Panc1 (cell line): ENCODE measurements around a stretch of chr16.

DNA sequence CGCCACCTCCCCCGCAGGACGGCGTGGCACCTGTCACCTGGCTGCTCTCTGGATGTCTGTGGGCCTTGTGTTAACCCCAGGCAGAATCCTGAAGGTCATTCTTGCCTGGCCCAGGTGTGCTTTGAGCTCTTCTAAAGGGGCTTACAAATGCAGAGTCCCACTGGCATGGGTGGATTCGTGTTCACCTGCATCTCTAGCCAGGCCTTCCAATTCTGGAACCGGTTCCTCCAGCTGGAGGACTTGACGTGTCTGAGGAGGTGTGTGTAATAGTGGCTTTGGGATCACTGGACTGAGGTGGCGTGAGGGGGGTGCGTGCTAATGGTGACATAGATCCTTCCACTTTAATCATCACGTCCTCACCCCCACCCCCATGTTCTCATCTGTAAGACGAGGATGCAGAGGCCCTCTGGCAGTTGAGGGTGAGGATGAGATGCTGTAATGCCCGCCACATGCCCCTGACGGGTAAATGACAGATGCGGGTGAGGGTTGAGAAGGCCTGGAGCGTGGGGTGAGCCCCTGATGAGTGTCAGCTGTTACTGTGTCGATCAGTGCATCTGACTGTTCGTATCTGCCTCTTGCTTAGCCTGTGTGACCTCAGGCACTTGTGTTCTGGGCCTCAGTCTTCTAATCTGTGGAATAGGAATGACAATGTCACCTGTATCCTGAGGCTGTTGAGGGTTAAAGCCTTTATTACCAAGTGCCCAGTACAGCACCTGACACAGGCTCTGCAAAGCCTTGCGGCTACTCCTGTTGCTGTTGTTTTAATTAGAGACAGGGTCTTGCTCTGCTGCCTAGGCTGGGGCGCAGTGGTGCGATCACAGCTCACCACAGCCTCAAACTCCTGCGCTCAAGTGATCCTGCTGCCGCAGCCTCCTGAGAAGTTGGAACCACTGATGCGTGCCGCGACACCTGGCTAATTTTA is 5.0 kb downstream of the GSE1 start:
- RRBS, 2 experiments: no CpG with 5 or more reads among the region's 25 CpGs

- RRBS, 2 experiments: 85 to 91% methylated on average over 10 to 19 of the region's 54 CpGs
These were observed 11.6 kb downstream of the GSE1 start for GRCh38 chr16:85624407-85625436.

GRCh38 chr16:85660991-85661727 is 27.6 kb downstream of the GINS2 start:
- RRBS, 2 experiments: 93 to 94% methylated on average over 11 to 15 of the region's 37 CpGs

GRCh38 chr16:85690425-85691006 is 1.8 kb upstream of the GINS2 start:
- RRBS, 2 experiments: no CpG with 5 or more reads among the region's 6 CpGs

GRCh38 chr16:85729902-85730444 is 20.9 kb downstream of the C16orf74 start:
- RRBS, 2 experiments: no CpG with 5 or more reads among the region's 15 CpGs

DNA sequence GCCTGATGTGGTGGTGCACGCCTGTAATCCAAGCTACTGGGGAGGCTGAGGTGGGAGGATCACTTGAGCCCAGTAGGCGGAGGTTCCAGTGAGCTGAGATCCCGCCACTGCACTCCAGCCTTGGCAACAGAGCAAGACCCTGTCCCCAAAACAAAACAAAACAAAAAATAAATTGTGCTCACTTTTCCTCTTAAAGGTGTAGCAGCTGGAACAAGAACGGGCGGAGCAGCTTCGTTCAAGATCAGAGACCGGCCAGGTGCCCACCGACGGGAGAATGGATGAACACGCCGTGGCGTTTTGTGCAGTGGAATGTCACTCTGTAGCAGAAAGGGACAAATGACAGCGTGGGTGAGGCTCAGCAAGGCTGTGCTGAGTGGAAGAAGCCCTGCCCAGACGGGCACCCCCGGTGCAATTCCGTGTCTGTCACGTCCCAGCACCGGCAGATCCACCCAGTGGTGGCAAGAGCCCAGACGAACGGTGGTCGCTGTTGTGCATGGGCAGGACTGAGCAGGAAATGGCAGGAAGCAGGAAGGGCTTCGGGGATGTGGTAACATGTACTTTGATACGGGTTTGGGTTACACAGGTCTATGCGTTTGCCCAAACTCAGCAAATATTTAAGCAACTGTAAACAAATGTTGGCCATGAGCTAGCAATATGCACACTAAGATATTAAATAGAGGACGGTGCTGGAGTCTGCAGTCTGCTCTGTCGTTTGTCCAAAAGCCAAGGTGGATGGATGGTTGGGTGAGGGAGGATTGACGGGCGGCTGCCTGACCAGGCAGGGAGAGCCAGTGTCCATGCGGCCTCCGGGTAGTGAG is 48.2 kb downstream of the COX4I1 start:
- RRBS, 2 experiments: no CpG with 5 or more reads among the region's 30 CpGs

GRCh38 chr16:85870004-85870641 is 28.8 kb upstream of the IRF8 start:
- RRBS, 2 experiments: no CpG with 5 or more reads among the region's 13 CpGs

- RRBS, 2 experiments: no CpG with 5 or more reads among the region's 18 CpGs
These were observed 1.2 kb downstream of the IRF8 start for GRCh38 chr16:85899879-85900843.

- RRBS, 2 experiments: no CpG with 5 or more reads among the region's 21 CpGs
These were observed 33.1 kb downstream of the IRF8 start for GRCh38 chr16:85931938-85932647.

- RRBS, 2 experiments: no CpG with 5 or more reads among the region's 21 CpGs
These were observed 36.9 kb downstream of the IRF8 start for GRCh38 chr16:85935669-85936456.

DNA sequence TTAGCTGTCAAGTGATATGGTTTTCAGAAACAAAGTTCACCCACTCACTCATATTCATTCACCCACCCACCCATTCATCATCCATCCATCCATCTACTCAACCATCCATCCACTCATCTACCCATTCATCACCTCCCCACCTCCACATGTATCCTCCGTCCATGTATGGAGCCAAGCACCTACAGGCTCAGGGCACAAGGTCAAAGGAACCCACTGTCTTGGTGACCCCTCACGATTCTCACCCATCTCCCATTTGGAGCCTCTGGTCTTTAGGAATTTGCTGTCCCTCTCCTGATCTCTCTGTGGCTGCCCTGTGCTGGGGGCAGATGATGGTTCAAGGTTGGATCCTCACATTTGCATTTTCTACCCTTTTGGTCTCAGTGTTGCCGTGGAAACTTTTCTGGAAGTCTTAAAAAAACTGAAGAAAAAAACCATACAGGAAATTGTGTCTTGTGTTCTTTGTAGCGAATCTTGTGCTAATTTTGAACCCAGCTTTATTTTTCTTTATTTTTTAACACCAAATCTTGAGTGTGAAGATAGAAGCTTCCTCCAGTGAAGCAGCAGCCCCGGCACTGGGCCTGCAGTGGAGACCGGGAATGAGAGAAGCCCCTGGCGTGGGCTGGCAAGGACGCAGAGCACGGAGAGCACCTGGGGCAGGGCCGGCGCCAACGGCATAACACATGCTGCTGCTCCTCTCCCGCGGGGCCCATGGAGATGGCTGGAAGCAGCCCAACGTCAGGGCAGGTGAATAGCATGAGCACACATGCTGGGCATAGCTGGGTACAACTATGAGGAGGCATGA is 46.1 kb downstream of the IRF8 start:
- RRBS, 2 experiments: 66 to 82% methylated on average over 5 of the region's 15 CpGs

- RRBS, 2 experiments: no CpG with 5 or more reads among the region's 12 CpGs
These were observed 56.0 kb downstream of the IRF8 start for GRCh38 chr16:85954957-85955463.

DNA sequence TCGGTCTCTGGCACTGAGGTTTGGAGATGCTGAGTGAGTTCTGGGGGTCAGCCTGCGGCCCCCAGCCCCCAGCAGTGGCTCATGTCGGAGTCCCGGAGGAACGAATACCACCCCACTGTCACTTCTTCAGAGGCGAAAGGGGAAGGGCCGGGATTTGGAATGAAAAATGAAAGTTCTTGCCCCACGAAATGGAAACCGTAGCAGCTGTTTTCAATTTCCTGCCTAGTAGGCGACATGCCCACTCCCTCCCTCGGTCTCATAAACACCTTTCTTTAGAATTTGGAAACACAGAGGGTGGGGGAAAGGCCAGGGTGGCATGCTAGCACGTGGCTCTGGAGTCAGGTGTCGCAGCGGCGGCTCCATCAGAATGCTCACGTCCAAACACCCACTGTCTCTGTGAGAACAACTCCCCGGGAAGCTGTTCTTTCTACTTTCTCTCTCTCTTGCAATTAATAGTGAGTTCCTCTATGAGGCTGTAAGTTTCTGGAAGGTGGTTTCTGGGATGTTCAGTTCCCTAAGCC is 96.8 kb downstream of the IRF8 start:
- RRBS, 2 experiments: 45% methylated on average over 2 of the region's 17 CpGs; no CpG with 5 or more reads in 1 of the 2 experiments

- RRBS, 2 experiments: no CpG with 5 or more reads among the region's 13 CpGs
These were observed 119.4 kb downstream of the IRF8 start for GRCh38 chr16:86018166-86019025.

DNA sequence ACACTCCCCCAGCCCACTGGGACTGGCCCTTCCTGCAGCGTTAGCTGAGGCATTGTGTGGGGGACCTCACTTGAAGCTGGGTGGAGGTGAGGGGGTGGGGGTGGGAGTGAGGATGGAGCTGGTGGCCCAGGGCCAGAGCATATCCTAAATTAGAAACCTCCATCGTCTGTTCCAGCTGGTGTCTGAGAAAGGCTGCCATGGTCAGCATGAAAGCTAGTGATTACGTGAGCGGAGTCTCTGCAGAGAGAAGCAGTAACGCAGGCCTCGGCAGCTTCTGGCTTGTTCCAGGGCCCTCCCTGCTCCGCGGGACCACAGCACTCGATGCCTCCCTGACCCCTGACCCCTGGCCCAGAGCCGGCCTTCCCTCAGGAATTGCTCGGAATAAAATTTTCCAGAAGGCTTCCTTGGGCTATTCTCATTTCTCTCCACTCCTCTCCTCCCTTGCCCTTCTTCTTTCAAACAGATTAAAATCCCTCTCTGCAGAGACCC is 160.9 kb downstream of the IRF8 start:
- RRBS, 2 experiments: no CpG with 5 or more reads among the region's 11 CpGs

- RRBS, 2 experiments: 70 to 73% methylated on average over 9 to 13 of the region's 27 CpGs
These were observed 188.1 kb downstream of the IRF8 start for GRCh38 chr16:86086982-86087475.

DNA sequence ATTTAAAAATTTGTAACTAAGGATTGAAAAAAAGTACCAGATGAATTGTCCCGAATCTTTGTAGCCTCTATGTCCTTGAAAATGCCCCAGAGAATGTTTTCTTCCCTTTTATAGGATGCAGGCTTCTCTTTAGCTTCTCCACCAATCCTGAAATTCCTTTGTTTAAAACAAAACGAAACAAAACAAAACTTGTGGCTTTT is 269.7 kb upstream of the FOXF1 start:
- RRBS, 2 experiments: no CpG with 5 or more reads among the region's 2 CpGs

DNA sequence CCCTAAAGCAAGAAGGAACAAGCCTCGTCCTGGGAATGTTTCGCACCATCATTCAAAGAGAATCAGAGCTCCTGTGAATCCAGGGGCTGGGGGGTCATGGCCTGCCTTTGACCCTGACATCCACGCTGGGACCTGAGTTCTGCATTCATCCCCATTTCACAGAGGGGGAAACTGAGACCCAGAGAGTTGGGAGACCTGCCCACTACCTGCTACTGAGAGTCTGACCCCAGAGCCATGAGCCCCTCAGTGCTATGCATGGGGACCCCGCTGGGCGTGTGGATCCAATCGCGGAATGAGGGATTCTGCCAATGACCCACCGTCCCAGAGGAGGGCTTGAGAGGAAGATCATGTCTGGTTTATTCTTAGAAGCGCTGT is 187.2 kb upstream of the FOXF1 start:
- RRBS, 2 experiments: no CpG with 5 or more reads among the region's 9 CpGs

DNA sequence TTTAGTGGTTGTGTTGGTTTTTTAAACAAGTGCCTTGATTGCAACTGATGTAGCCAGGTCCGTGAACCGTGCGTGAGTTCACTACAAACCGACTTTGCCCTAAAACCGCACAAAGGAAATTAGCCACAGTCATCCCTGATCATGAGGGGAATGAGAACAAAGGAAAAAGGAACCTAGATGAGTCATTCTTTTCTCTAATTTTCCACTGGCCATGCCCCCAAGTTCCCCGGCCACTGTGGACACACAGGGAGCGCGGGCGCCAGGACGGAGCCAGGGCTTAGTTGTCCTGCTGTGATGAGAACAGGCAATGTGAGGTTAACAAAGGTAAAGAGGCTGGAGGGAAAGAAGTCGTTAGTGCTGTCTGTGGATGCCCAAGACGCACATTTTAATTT is 169.2 kb upstream of the FOXF1 start:
- RRBS, 2 experiments: no CpG with 5 or more reads among the region's 12 CpGs

DNA sequence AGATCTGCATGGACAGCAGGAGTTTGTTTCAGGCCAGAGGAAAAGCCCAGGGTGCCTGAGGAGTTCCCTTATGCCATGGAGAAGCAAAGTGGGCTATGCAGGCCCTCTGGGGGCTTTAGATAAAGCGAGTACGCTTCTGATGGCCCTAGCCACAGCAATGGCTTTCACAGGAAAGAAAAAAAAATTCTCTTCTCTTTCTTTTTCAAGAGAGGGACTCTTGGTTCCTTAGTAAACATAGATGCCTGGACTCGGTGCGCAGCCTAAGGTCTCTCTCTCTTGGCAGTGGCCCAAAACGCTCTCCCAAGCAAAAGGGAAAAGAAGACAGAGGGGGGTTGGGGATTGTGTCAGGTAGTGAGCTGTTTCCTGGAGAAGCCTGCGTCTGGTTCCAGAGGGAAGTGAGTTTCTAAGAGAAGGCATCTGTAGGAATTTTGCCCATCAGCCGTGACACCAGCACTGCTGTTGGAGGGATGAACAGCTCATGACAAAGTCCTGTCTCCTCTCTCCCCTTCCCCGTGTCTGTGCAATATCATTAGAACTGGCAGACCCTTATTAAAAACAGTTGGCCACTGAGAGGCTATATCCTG is 166.3 kb upstream of the FOXF1 start:
- RRBS, 2 experiments: no CpG with 5 or more reads among the region's 8 CpGs